Omental fat pad (tissue), 4 donors: ENCODE data around the genes CUL3 and NYAP2.

GRCh38 chr2:221563690-221564667 lies 8.1 kb downstream of the EPHA4 start:
- PRO-cap: no peak
- RAMPAGE, long total RNA, 4 experiments: no peak in any of the 4 experiments

GRCh38 chr2:221942912-221943494 lies 355.8 kb downstream of the PAX3 start:
- PRO-cap: no peak
- RAMPAGE, long total RNA, 4 experiments: no peak in any of the 4 experiments

DNA sequence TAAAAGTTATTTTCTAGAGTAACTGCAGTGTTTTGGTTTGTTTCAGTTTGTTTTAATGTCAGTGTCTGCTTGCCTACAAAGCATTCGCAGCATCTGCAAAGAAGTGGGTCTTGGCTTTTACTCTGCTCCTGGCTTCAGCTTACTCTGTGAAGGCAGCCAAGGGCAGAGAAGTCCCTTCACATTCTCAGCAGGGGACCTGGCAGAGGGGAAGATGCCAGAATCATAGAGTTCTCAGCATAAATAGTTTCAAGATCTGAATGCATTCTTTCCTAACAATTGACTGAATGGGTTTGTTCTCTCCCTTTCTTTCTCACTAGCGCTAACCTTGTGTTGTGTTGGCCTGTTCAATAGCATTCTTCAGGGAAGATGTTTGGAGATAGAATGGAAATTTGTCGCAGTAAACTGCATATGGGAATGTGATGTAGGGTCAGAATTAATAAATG lies 106.9 kb downstream of the FARSB start:
- PRO-cap: no peak
- RAMPAGE, long total RNA, 4 experiments: no peak in any of the 4 experiments

GRCh38 chr2:222637139-222637467 lies 18.8 kb downstream of the FARSB start:
- PRO-cap: no peak
- RAMPAGE, long total RNA, 4 experiments: no peak in any of the 4 experiments

DNA sequence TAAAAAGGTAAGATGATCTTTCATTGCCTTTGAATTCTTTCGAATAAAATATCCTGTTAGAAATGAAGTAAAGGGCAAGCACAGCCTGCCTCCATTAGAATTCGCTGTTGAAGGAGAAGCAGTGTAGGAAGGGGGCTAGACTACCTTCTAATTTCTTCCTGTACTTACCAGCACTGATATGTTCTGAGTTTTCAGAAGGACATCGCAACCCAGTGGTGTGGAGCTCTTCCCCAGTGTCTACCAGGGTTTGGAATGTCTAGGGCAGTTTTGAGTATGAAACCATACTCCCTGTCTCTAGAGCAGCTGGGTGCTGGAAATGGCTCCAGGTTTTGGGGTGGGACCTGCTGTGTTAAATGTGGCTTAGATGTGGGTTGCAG lies 48.3 kb downstream of the ACSL3 start:
- PRO-cap: no peak
- RAMPAGE, long total RNA, 4 experiments: no peak in any of the 4 experiments

GRCh38 chr2:223895578-223895943 lies 49.6 kb downstream of the WDFY1 start:
- PRO-cap: no peak
- RAMPAGE, long total RNA, 4 experiments: no peak in any of the 4 experiments

GRCh38 chr2:223941441-223941847 lies 3.7 kb downstream of the WDFY1 start:
- PRO-cap: no peak
- RAMPAGE, long total RNA, 4 experiments: no peak in any of the 4 experiments

DNA sequence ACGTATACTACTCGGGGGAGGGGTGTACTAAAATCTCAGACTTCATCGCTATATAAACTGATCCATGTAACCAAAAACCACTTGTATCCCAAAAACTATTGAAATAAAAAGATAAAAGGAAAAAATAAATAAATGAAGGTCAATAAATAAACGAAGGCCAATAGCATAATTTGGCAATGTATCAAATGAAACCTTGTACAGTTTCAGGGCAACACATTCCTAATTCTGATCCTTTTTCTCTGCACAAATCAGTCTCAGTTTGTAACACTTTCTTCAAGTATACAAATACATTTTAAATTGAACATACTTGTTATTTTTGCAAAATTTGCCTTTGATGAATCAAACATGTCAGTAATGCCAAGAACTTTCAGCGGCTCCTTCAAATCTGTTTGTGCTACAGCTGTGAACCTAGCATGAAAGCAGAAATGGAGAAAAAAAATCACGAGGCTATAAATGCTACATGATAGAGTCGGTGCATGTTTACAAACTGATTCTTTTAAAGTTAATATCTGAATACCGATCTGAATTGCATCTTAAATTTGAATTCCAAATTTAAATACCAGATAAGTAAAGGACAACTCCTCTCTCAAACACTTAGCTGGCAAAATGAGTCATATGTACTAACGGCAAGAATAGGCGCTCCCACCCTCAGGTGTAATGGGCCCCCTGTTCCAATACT lies 25.2 kb downstream of the MRPL44 start:
- PRO-cap: no peak
- RAMPAGE, long total RNA, 4 experiments: no peak in any of the 4 experiments

- PRO-cap: no peak
- RAMPAGE, long total RNA, 4 experiments: no peak in any of the 4 experiments
Measured at GRCh38 chr2:224481875-224482333, 80.0 kb upstream of the FAM124B start.

DNA sequence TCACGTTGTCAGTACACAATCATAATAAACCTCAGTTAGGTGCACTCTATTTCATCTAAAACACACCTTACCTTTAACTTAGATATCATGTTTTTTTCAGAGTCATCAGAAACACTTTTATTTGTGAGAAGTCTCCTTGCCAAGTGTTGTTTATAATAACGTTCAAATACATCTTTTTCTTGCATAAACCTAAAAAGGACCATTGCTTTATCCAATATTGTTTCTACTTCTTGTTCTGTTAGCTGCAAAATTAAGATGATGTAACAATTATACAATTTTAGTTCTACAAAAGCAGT lies 81.6 kb downstream of the CUL3 start:
- PRO-cap: no peak
- RAMPAGE, long total RNA, 4 experiments: no peak in any of the 4 experiments

DNA sequence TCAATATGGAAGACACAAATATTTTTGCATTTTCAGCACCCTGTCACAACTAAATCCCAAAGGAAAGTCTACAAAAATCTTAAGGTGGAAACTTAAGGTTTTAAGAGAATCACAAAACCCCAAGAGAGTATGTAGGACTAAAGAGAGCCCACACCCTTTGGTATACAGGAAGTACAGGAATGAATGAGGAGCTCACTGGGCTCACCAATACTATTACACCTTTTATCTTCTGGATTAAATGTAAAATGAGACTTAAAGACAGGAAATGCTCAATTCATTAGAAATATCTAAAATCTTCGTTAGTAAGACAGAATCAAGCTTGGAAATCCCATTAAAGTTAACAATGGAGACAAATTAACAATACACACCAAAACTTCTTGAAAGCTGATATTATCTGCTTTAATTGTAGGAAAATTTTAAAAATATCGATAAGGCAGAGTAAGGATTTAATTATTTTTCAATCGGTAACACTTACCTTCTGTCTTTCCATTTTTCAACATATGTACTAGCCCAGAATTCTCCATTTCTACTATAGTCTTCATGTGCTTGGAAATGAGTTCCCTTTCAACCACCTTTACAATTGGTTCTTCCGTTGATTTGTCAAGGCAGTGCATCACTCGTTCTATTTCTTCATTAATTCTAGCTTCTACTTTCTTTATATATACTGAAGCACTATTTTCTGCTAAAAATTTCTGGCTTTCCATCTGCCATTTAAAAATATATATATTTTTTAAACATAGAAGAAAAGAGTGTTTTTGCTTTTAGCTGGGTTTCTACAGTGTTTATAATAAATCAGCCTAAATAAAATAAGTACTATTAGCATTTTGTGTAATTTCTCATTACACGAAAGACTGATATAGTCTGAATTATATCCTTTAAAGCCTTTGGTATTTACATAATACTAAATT lies 74.0 kb downstream of the CUL3 start:
- PRO-cap: no peak
- RAMPAGE, long total RNA, 4 experiments: no peak in any of the 4 experiments

GRCh38 chr2:224584709-224585582 lies at the start of gene CUL3:
Gene CUL3 (minus strand): TSS chr2:224585363.
- PRO-cap: unidirectional peak, minus-strand start at chr2:224585389
- RAMPAGE, long total RNA, 4 experiments: start-site peak on the minus strand in 3 of 4 experiments, at chr2:224584963-224585587 at its widest, 8 to 119 reads per replicate

- PRO-cap: no peak
- RAMPAGE, long total RNA, 4 experiments: no peak in any of the 4 experiments
Measured at GRCh38 chr2:224585583-224586226, 542 bp upstream of the CUL3 start.

- PRO-cap: no peak
- RAMPAGE, long total RNA, 4 experiments: no peak in any of the 4 experiments
Measured at GRCh38 chr2:224774458-224775122, 58.4 kb upstream of the CCDC195 start.

DNA sequence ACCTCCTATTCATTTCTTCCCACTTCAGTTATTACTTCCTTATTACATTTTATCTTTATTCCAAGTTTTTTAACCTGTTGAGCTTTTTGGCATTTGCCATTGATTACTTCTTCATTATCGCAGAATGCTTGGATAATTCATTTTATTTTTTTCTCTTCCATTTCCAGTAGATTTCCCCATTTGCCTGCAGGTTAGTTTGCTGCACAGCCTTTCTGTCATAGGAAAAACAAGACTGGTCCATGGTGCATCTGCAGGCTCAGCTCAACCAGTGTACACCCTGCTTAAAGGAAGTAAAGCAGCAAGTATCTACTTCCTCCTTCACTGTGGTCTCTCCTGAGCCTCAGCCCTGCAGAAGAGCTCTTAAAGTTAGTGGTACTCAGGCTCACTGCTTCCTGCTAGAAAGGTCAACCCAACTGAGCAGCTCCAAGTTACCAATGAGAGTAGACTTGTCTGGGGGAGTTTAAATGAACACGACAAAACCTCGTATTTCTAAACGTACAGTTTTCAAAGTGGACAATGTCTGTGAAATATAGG lies 89.0 kb downstream of the DOCK10 start:
- PRO-cap: no peak
- RAMPAGE, long total RNA, 4 experiments: no peak in any of the 4 experiments

DNA sequence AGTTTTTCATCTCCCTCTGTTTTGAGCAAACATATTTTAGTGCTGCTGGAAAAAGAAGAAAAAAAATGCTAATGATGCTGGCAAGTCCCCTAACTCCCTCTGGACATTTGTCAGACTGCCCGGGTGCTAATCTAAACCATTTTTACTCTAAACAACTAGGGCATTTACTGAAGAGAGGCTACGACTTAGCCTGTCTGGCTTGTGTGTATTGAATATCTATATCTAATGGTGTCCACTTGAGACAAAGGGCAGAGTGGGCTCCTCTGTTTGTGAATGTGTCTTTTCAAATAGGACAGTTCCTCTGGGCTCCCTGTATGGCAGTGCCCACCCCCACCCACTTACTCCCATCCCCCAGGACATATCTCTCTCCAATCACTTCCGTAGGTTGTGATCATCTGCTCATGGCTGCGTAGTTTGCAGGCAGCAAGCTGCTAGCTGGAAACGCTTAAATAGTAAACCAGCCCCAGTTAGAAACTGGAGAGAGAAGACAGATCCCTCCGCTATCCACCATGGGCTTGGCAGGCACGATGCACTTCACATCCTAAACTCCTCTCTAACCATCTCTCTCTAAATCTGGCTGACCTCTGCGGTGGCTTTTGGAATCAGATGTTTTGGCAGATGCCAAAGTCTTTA lies 58.4 kb downstream of the DOCK10 start:
- PRO-cap: no peak
- RAMPAGE, long total RNA, 4 experiments: no peak in any of the 4 experiments

DNA sequence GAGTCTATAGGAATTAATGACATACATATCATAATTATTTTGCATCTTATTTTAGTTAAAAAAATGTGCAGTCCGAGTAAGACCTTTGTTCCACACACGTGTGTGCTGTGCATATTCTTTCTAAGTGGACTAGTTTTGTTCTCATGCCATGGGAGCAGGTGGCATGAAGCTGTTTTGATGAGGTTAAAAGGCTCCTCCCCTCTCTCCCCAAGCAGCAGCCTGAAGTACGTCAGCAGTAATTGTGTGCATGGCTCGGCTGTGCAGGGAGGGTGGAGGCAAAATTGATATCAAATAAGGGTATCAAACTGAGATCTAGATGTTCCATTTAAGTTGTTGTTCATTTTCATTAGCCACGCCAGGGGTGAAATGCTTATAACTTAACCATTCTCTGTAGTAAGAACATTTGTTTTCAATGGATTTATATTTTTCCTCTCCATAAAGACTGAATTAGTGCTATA lies at the start of gene NYAP2:
Gene NYAP2, plus strand, starts transcription at position 235 of the 458 bp plus-strand sequence.
- PRO-cap: no peak
- RAMPAGE, long total RNA, 4 experiments: no peak in any of the 4 experiments

GRCh38 chr2:225512931-225513650 lies 113.6 kb downstream of the NYAP2 start:
- PRO-cap: no peak
- RAMPAGE, long total RNA, 4 experiments: no peak in any of the 4 experiments

DNA sequence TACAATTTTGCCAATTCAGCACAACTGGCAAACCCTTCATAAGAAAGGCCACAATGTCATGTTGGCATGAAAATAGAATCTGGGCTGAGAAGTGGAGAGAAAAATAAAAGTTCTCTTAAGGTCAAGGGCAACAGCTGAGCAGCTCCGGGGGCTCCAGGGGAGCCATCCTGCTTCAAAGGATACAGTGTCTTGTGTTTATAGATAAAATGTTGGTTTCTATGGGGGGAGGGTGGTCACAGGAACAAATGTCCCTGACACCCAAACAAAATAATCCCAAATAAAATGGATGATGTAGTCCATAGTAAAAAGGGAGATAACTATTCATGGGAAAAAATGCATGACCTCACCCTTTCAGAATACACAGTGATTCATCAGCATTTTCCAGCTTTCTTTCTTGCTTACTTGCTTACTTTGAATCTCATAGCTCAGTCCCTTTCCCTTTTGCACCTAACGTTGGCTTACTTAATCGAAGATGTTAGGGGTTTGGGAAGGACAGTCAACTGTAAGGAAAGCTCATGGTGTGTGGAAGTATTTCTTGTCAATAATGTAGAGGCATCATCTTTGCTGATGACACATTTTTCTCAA lies 495.0 kb downstream of the NYAP2 start:
- PRO-cap: no peak
- RAMPAGE, long total RNA, 4 experiments: no peak in any of the 4 experiments

GRCh38 chr2:226207612-226208184 lies 591.9 kb downstream of the IRS1 start:
- PRO-cap: no peak
- RAMPAGE, long total RNA, 4 experiments: no peak in any of the 4 experiments